Sternocleidomastoid (tissue), 1 donor: ENCODE data around the gene SLC18B1.

DNA sequence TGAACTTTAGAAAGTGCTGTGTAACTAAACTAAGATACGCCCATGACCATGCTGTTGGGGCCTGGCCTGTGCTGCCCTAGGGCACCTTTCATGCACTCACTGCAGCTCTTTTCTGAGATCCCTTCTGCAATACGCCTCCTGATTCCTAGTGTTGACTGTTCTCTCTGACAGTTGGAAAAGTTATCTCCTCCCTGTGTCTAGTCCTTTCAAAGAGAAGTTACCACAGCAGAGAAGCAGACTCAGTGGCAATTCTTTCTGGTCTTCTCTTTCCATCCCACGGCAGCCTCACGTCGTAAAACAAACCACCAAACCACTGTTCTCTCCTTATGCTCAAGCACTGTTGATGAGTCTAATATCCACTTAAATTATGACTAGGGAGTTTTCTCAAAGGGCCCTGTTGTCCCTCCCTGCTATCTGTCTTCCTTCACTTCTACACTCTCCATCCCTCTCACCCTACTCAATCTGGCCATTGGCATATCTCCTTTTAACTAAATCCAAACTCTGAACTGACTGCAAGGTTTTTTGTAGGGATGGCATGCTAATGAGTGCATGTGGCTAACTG, 38.5 kb upstream of the MOXD1 start:
- PRO-cap: no peak

DNA sequence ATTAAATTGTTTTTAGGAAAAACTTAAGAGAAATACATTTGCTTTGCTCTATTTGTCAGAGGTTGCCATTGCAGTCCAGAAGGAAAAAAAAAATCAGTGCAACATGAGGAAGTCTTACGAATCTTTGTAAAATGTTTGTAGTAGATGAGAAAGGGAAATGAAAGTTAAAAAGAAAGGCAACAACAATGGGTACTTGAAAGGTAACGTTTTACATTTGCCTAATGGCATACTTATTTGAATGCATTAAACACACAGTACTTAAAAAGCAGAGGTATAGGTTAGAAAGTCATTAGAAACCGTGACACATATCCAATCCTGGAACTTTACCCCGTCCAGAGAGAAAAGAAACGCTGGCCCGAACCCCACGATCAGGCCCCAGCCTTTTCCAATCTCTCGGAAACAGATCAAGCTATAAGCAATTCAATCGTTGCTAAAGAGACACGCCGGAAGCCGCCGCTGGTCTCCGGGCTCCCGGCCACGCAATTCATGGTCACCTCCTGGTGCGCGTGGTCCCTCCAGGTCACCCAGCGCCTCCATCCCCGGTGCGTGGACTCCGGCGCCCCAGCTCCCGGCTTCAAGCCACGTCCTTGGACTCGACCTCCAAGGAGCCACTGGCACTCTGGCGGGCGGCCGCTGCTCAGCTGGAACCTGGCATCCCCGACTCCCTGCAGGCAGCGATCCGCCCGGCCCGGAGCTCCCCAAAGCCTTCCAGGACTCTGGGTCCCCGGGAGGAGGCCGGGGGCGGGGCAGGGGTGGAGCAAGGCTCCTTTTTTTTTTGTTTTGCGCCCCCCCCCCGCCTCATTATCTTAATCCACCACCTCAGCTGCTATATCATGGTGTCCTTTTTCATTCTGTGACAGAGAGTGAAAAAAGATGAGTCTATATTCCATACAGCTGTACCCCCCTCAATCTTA, at the start of gene SLC18B1:
TSS of gene SLC18B1 (minus strand) at position 718 of the 914 bp plus-strand sequence.
- PRO-cap: bidirectional peak, plus-strand start at position 611 of the sequence, minus-strand start at position 385 of the sequence; bidirectional peak, plus-strand start at position 801 of the sequence, minus-strand start at position 718 of the sequence

DNA sequence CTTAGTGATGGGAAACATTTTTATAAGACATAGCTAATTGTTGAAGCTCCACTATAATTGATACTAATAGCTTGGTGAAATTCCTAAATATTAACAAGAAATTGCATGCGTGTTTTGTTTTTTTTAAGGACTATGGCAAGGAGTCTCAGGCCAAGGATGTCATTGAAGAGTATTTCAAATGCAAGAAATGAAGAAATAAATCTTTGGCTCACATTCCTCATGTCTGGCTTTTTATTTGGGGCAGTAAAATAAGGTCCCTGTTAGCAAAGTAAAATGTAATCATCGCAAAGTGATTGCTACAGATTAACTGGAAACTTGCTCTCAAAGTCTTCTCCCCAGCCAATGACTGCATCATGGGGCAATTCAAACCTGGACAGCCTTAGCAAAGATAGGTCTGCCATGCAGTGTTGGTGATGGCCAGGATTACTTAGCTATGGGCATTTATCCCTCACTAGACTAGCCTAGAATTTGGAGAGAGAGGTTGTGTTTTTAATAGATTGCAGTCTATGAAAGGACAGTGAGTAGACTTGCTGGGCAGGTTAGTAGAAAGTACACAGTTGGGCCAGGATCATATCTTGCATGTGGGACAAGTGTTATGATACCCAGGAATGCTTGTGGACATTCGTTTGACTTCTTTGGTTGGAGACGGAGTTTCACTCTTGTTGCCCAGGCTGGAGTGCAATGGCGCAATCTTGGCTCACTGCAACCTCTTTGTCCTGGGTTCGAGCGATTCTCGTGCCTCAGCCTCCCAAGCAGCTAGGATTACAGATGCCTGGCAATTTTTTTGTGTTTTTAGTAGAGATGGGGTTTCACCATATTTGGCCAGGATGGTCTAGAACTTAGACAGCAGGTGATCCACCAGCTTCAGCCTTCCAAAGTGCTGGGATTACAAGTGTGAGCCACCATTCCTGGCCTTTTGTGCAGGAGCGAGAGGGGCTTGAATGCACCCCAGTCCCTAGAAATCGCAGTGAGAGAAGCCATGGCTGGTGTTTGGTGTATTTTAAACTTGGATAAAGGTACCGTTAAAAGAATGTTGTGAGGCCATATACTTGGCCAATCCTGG, 3.3 kb downstream of the RPS12 start:
- PRO-cap: no peak

GRCh38 chr6:133241786-133242777, 925 bp downstream of the EYA4 start:
- PRO-cap: no peak

DNA sequence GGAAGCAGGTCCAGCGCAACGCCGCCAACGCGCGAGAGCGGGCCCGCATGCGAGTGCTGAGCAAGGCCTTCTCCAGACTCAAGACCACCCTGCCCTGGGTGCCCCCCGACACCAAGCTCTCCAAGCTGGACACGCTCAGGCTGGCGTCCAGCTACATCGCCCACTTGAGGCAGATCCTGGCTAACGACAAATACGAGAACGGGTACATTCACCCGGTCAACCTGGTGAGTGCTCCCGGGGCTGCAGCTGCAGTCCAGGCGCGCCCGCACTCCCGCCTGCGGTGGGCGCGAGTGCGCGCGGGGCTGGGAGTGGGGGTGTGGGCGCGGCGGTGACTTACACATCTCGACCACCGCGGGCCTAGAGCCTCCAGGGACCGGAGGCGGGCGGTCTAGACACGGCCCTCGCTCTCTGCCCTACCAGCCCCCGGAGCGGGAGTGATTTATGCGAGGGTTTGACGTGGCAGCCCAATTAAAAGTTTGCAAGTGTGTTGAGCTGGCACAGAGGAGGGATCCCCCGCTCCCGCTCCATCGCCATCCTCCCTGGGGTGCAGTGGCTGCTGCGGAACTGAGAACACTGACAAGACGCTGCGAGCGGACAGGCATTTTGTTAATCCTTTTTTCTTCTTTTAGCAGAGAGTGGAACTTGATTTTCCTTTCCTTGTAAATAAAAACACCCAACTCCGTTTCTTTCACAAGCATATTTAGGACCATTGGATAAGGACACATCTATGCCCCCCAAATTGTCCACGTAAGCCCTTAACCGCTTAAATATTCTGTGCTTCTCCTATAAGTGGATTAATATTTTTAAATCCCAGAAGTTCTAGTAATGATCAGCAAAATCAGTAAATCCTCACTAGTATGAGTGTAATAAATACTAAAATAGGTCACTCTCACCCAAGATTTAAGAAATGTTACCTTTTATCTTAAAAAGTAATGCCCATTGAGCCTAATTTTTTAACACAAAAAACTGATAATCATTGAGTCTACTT, 1.0 kb downstream of the TCF21 start:
- PRO-cap: bidirectional peak, plus-strand start at position 360 of the sequence, minus-strand start at position 277 of the sequence

- PRO-cap: no peak
These were observed 7.0 kb downstream of the TBPL1 start for GRCh38 chr6:133959785-133960725.

- PRO-cap: no peak
These were observed 30.7 kb downstream of the SLC2A12 start for GRCh38 chr6:134021701-134022174.

DNA sequence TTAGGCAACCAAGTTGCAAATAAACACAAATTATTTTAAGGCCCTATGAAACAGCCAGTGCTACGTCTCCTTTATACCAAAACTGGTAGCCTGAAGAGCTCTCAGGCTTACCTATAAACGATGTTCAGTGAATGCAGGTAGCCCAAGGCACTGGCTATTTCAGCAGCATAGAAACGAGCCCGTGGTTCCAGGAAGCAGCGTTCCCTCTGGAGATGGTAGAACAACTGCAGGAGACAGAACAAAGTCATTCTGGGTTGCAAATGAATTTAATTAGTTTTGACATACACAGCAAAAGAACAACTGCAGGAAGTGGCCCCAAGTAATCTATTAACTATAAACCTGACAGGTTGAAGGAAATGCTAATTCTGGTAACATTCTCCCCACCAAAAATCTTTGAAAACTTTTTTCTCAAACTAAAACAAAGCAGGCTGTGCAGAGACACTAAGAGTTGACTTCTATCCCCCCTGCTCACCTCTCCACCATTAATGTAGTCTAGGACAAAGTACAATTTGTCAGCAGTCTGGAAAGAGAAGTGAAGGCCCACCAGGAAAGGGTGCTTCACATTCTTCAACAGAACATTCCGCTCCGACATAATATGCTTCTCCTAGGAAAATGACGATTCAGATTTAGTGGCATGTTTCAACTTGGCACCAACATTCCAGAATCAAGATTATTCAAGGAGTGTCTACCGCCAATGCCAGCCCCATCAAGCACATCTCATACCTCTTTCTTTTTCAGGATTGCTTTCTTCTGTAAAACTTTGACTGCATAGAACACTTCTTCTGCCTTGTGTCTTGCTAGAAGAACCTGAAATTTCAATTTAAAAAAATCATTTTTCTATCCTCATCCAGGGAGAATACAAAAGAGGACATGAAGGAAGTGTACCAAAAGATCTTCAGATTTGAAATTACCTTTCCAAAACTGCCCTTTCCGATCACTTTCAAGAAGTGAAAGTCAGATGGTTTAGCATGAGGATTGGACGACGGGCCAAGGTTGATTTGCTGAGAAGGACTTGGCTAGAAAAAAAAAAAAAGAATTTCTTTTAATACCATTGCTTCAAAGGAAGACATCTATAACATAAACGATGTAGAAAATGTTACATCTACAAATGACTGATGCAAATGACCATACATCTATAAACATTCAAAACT, 120.5 kb upstream of the SLC2A12 start:
- PRO-cap: no peak

DNA sequence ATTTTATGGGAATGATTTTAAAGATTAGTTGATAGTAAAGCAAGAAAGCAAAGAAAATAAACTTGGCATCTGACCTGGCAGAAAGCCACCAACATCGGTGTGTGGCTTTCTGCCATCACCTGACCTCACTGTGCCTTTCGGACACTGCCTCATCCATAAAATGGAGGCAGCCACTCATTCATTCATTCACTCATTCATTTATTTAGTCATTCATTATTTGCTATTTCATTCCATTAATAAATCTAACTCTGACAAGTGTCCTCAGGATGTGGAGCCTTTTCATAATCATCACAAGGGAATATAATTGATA, 773 bp upstream of the SGK1 start:
- PRO-cap: no peak

DNA sequence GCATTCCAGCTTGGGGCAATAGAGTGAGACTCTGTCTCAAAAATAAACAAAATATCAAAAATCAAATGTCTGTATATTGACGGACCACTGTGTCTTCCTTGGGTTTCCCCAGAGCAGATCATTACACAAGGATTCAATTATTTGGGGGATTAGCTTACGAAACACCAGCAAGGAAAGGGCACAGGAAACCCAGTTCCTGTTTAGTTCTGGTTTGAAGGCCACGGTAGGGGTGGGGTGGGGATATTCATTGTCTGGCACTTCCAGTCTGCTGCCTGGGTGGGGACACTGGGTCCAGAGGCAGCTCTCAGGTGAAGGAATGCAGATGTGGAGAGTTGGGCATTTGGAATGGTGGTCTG, 28.5 kb upstream of the SGK1 start:
- PRO-cap: no peak

DNA sequence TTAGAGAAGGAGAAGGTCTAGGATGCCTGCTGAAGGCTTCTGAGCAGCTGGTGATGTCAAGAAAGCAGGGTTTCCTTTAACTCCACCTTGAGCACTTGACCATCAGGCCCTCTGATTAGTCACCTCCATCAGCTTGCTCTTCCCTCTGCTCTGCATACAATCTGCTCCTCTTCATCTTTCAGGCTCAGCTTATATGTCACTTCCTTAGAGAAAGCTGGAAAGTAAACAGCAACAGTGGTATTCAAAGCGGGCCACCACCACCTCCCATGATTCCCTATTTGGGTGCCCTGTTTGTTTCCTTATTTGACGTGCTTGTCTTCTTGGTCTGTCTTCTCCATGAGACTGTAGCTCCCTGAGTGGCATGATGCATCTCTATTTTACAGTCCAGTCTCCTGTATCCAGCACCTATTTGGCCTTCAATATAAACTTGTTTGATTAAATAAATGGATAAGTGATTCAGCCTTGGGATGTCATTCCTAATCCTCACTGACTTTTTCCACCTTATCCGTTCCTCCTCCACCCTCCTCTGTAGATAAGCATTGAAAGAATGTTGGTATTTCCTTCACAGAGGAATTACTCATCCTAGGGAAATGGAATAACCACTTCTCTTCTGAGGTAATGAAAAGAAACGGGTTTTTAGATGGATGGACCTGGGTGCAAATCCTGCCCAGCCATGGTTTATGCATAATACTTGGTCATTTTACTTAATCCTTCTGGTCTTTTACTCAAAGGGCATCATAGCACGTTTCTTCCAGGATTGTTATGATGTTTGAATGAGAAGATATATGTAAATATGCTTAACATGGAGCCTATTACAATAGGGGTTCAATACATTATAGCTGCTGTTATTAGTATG, 102.9 kb upstream of the SGK1 start:
- PRO-cap: no peak

- PRO-cap: no peak
These were observed 140.9 kb upstream of the SGK1 start for GRCh38 chr6:134458813-134459270.

DNA sequence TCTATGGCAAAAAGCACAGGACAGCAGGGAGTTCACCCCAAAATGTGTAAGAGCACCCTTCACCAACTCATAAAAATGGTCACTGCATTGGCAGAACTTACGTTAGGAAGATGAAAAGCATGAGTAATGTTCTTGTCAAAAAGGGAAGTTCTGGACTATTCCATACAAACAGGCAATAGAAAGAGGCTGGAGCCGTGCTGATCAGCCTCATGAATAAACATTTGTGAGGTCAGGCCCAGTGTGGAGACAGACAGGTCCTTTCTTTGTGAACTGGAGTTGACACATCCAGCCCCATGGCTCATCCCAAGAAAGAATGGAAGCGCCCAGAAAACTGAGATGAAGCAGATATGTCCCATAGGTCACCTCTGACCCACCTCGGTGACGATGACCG, 275.9 kb upstream of the SGK1 start:
- PRO-cap: no peak

DNA sequence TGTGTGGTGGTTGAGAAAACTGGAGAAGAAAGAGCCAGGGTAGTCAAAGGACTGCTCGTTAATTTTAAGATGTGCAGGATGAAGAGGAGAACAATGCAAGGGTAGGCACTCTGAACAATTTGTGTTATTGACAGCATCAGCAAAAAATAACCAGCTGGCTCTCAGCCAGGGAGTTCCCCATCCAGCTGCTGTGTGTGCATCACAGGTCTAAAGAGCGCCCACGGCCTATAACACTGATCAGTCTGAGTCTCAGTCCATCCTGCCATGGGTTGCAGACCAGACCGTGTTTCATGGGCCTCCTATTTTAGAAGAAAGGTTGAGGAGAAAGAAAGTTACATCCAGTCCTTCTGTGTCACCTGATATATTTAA, 313.5 kb downstream of the ALDH8A1 start:
- PRO-cap: no peak

- PRO-cap: no peak
These were observed 21.7 kb downstream of the ALDH8A1 start for GRCh38 chr6:134928108-134928724.

GRCh38 chr6:134930478-134931005, 19.4 kb downstream of the ALDH8A1 start:
- PRO-cap: no peak

- PRO-cap: no peak
These were observed 1.3 kb downstream of the ALDH8A1 start for GRCh38 chr6:134948529-134949135.

DNA sequence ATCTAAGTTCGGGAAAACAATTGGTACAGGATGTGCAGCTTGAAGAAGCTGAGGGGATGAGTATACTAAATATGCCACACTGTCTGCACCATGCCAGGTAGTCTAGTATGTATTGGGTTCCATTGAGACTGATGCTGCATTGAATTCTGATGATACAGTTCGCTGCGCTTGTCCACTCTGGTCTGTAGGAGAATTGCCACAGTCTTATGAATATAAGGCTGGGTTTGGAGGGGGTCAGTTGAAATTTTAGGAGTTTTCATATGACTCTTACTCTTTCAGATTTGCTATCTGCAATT, 55.4 kb upstream of the HBS1L start:
- PRO-cap: no peak

GRCh38 chr6:135186295-135187490, 5.6 kb downstream of the MYB start:
- PRO-cap: no peak

DNA sequence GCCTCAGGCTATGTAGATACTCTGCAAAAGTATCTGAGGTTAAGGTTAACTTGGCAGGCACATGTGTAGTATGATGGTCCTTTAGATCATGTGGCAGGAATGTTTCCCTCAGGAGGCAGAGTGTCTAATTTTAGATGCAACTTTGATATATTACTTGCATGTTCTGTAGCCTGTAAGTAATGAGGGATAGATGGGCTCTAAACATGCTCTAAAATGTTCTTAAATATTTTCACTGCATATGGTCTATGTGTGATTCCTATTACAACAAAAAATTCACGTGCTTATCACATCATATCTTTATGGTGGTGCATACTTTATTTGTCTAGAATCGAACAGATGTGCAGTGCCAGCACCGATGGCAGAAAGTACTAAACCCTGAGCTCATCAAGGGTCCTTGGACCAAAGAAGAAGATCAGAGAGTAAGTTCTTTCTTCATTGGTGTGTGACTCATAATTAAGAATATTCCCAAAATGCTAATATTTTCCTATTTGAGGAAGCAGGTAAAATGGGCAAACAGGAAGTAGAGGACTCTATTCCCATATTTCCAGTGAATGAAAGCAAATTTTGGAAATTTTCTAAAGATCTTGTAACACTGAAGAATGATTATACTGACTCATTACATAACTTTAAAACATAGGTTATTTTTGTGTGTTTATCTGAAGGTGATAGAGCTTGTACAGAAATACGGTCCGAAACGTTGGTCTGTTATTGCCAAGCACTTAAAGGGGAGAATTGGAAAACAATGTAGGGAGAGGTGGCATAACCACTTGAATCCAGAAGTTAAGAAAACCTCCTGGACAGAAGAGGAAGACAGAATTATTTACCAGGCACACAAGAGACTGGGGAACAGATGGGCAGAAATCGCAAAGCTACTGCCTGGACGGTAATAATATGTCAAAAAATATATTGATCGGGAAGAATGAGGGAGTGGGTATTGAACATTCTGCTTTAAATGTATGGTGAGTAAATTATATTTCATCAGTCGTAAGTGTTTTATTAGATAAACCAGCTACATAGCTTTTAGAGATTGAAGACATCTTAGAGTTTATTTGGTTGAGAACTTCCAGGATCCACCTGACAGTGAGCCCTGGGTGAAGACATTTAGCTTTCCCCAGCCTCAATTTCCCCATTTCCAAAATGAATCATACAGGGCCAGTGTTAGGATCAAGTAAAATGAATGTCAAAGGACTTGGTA, 8.8 kb downstream of the MYB start:
- PRO-cap: no peak